Frontal cortex (tissue), 2 donors: ENCODE results near the gene ZMYND15.

GRCh38 chr17:4609701-4610289 lies 25.5 kb downstream of the SMTNL2 start:
- RAMPAGE, long total RNA: no peak

- RAMPAGE, long total RNA: no peak
Measured at GRCh38 chr17:4716931-4718275, 7.0 kb downstream of the ARRB2 start.

DNA sequence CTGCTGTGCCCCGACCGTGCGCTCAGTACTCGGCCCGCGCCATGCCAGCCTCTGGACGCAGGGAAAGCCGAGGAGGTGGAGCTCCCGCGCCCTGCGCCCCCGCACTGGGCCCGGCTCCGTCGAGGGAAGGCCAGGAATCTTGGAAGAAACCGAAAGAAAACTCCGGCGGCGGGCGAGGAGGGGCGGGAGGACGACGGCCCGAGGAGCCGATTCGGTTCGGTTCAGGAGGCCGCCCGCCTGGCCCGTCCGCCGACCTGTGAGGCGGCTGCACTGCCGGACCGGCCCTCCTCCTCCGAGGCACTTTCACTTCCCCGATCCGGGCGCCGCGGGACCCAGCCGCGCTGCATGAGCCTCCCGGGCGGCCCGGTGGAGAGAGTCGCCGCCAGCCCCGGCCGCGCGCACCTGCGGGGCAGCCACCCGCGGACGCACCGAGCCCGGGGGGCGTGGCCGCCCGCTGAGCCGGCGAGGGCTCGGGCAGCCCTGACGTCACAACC lies at the start of gene ZMYND15:
Gene ZMYND15 (plus strand): TSS at position 335 of the 494 bp plus-strand sequence.
- RAMPAGE, long total RNA: no peak

DNA sequence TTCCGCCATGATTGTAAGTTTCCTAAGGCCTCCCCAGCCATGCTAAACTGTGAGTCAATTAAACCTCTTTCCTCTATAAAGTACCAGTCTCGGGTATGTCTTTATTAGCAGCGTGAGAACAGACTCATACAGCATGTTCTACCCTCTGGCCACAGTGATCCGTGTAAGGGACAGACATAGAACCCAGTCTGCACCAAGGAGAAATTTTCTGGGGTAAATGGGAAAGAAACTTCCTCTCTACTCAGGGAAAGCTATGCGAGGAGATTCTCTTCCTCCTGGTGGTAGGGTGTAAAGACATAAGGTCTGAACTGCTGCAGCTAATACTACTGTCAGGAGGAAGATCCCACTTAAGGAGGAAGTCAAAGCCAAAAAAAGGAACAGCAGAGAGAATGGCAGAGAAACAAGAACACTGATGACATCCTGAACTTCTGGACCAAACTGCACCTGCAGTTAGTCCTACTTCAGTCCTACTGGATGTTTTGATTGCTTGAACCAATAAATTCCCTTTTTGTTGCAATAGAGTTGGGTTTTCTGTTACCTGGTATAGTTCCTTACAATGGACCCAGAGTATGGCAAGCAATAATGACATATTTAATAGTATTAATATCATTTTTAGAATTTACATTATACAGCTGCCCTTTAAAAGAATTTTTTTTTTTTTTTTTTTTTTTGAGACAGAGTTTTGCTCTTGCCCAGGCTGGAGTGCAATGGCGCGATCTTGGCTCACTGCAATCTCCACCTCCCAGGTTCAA lies 7.0 kb upstream of the TM4SF5 start:
- RAMPAGE, long total RNA: no peak

DNA sequence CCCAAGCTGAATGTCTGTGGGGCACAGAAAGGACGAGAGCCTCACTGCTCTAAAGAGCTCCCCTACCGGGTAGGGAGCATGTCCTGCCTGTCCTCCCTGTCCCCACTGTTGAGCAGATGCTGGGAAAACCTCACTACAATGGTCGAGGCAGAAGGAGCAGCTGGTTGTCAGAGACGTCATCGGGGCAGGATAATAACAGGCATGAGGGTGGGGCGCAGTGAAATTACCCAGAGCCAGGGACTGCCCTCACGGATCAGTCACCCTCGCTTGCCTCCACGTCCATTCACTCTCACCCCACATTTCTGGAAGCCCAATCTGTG lies 543 bp downstream of the TM4SF5 start:
- RAMPAGE, long total RNA: no peak

DNA sequence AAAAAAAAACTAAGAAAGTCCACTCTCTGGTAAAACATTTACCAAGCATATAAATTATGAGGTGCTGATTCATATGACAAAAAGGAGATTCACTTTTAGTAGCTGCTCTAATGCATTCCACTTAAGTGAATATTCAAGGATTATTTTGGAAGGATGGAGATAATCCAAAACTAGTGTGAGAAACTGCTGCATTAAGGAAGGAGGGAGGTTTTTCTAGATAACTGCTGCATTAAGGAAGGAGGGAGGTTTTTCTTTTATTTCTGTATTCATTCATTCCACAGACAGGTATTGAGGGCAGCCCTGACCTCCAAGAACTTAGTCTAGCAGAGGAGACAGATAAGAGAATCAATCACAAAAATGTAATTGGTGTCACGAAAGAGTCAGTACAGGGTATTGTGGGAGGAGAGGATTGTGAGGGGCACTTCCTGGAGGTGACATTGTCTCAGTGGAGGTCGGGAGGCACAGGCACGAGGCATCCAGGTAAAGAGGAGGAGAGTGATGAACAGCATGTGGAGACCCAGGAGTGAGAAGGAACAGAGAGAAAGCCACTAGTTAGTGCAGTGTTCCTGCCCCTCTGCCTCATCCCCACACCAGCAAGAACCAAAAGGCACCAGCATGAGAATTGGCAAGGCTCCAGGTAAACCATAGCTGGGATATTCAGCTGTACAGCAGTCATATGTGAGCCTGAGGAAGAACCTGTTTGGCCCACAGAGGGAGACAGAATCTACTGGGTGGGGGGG lies 19.0 kb downstream of the MINK1 start:
- RAMPAGE, long total RNA: no peak

GRCh38 chr17:4872692-4873213 lies 26.6 kb upstream of the C17orf107 start:
- RAMPAGE, long total RNA: no peak

DNA sequence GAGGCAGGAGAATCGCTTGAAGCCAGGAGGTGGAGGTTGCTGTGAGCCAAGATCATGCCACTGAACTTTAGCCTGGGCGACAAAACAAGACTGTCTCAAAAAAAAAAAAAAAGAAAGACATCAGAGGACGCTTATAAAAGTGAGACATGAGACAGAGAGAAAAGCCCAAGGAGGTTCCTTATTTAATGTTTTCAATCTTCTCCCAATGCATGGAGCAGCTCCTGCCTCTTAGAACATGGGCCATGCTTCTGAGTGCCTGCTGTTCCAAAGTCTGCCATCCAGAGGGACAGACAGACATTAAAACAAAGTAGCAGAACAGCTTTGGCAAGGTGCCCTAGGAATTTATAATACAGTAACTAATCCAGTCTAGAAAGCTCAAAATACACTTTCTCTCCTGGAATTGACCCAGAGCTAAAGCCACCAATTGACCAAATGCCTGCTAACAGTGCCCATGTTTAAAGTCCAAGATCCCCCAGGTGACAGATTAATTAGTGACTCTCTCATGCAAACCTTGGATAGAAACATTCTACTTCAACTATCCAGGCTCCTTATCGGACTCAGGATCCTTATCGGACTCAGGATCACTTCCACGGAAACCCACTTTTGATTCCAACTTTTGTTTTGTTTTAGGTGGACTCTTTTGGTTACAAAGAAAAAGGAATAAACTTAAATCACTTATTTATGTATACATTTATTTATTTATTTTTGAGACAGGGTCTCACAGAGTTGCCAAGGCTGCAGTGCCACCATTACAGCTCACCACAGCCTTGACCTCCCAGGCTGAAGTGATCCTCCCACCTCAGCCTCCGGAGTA lies 11.1 kb upstream of the CHRNE start:
- RAMPAGE, long total RNA: no peak

DNA sequence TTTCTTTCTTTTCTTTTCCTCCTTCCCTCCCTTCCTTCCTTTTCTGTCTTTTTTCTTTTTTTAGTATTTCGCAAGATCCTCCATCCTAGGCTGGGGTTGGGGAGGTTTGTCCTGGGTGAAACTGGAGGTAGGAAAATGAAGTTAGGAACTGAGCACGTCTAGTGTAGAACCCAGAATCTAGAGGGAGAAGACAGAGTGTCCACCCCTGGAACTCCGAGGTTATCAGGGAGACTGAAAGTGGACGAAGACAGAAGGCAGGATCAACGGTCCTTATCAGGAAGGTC lies 1.0 kb downstream of the RNF167 start:
- RAMPAGE, long total RNA: no peak

GRCh38 chr17:5020244-5020948 lies 14.8 kb downstream of the SLC52A1 start:
- RAMPAGE, long total RNA: no peak

GRCh38 chr17:5031409-5032074 lies 3.7 kb downstream of the SLC52A1 start:
- RAMPAGE, long total RNA: no peak

- RAMPAGE, long total RNA: no peak
Measured at GRCh38 chr17:5346585-5347531, 64.8 kb downstream of the RABEP1 start.

DNA sequence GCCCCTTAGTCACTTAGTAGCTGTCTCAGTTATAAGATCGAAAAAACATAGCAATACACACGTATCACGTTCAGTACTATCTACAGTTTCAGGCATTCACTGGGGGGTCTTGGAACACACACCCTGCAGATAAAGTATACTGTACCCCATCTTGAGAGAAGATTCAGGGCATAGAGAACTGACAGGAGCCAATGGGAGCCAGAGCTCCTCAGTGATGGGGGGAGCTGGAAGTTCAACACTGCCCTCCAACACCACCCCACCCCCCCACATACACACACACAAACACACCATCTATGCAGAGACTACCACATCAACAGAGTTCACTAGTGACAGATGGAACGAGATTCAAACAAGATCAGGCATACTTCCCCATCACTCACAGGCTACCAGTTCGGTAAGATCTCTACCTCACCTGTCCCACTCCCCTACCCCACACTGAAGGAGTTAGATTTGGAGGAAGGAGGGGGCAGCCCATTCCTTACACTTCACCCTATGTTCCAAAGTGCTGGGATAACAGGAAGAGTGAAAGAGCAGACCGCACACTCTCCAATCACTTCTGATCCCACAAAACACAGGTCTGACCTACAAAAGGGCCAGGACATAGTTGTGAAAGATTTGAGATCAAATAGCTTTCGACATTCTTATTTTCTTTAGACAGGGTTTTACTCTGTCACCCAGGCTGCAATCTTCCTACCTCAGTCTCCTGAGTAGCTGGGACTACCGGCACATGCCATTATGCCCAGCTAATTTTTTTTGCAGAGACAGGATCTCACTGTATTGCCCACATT lies 6.9 kb downstream of the NUP88 start:
- RAMPAGE, long total RNA: no peak

DNA sequence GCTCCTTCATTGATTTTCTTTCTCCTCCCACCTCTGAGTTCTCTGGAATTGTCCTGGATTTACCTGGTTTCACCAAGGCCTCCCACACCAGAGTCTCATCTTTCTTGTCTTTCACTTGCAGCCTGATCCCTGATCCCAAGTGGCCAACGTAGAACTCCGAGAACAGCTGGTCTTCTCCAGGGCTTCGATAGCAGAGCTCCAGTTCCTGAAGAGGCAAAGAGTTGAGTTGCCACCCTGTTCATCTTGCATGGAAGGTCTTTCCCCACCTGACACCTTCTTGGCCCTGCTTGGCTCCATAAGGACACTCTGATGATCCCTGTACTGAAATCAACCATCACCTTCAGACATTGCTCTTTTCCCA lies 16.9 kb upstream of the ENSG00000286190 start:
- RAMPAGE, long total RNA: no peak

DNA sequence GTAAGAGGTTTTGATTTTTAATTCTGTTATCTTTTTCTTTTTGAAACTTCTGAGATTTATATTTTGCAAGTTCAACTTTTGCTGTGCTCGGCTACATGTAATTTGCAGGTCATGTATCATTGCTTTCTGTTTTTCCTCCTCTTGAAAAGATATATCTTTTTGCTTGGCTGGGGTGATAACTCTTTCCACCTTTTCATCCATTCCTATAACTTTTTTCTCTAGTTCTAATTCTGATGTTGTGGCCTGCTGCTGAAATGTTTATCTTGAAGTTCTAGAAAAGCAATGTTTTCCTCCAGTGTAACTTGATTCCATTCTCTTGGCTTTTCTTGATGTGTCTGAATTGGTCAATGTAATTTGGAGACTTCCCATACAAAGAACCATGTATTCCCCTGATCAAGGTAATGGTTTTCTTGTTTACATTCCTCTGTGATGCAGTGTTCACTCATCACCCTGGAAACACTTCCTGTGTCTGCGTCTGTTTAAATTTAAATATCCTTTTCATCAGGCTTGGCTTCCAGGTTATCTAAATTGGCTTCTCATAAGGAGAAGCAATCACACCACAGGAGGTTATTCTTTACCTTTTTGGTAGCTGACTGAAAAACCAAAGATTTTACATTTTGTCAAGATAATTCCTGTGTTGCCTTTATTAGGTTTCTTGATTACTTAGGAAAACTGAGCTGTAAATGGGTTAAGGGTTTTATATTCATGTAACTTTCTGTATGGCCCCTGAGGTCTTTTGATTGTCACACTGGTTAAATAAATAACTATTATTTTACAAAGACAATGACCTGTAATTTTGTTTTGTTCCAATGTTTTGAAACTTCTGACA lies 237.3 kb upstream of the WSCD1 start:
- RAMPAGE, long total RNA: no peak

DNA sequence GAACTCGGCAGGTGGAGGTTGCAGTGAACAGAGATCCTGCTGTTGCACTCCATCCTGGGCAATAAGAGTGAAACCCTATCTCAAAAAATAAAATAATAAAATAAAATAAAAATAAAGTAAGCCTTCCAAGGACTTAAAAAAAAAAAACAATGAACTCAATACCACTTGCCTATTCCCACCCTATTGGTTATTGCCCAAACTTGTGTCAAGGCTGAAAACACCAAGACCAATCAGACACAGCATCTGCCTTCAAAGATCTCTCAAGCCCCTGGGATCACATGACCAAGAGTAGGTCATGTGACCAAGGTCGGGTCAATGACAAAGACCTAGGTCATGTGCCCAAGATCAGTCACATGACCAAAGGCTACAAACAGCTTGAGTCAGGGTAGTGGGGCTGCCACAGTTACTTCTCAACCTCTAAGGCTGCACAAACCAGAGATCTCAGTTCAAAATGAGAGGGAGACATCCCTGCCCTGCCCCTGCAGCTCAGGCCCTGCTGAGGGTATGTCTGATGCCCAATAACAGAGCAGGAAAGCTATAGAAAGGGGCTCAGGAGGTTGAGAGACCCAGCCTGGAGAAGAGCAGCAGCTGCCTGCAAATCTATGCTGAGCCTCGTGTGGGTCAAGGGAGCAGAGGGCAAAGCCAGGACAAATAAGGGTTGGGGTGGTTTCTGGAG lies 48.7 kb downstream of the PIMREG start:
- RAMPAGE, long total RNA: no peak

GRCh38 chr17:6591494-6592071 lies 35.2 kb upstream of the PITPNM3 start:
- RAMPAGE, long total RNA: no peak

DNA sequence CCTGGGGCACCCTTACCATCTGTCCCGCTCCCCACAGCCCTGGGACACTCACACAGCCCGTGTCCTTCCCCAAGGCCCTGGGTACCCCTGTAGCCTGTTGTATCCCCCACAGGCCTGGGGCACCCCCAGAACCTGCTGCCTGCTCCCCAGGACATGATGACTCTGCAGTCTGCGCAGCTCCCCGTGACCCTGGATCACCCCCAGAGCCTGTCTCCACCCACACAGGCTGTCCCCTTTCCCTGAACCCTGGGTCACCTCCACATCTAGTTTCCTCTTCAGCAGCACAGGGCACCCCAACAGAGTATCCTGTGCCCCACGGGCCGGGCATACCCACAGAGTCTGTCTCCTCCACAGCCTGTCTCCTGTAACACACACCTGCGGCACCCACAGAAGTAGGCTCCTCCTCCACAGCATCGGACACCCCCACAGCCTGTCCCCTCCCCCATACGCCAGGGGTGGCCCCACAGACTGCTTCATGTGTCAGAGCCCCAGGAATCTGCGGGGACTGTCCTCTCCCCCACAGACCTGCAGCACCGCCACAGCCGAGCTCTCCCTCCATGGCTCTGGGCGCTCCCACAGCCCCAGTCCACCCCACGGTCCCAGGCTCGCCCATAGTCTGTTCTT lies 1.6 kb downstream of the KIAA0753 start:
- RAMPAGE, long total RNA: no peak

GRCh38 chr17:6639954-6640223 lies 622 bp downstream of the KIAA0753 start:
- RAMPAGE, long total RNA: no peak

GRCh38 chr17:6642143-6642812 lies 1.4 kb downstream of the TXNDC17 start:
- RAMPAGE, long total RNA: no peak